Hair follicular keratinocyte (primary cell): ENCODE measurements around a stretch of chr9.

DNA sequence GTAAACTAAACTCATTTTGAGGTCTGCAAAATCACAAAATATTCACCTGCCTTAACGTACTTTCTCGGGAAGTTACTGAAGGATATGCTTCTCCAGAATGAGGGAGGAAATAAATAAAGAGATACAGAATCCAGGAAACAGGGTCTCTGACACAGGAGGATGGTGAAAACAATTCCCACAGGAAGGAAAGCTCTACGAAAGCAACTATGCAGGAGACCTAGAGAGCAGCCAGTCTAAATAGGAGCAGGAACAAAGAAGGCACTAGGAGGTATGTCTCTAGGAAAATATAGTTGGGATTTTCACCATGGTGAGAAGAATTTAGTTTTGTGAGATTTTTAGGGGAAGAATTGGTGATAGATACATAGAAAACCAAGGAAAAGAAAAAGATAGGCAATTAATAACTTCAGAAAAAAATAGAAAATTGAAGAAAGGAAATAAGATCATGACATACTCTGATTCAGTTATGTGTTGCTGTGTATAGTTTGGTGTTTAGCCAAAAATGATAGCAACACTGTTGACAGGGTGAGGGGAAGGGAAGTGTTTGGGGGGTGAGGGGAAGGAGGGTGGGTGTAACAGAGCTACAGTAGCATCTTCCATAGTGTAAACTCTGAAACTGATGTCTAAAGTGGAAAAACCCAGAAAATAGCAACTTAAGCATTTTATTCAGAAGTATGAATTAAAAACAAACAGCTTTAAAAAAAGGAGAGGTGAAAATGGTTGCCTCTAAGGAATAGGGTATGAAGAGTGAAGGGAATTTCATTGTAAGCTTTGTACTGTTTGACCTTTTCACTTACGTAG is 9.8 kb downstream of the GPR21 start:
- RAMPAGE, long total RNA, result no peak

DNA sequence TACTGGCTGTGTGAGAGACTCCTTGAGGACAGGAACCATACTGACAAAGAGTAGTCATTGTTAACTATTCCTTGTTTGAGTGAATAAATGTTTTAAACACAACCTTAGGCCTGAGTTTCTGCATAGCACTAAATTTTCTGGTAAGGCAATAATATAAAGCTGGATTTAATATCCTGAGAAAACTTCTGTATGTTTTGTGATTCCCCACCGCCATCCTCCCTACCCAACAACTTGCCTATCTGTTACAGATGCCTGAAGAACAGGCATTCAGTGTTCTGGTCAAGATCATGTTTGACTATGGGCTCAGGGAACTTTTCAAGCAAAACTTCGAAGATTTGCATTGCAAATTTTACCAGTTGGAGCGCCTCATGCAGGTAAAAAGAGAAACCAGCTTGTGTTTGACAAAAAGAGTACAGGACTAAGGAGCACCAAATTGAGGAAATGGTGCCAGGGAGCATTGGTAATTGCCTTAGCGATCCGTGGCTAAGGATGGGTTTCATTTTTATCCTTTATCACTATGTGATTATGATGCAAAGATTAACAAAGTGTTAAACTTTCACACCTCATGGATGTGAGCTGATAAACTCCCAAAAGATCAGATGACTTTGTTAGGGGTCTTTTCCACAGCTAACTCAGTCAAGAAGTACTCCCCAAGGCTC is 40.0 kb downstream of the GPR21 start:
- RAMPAGE, long total RNA, result no peak

DNA sequence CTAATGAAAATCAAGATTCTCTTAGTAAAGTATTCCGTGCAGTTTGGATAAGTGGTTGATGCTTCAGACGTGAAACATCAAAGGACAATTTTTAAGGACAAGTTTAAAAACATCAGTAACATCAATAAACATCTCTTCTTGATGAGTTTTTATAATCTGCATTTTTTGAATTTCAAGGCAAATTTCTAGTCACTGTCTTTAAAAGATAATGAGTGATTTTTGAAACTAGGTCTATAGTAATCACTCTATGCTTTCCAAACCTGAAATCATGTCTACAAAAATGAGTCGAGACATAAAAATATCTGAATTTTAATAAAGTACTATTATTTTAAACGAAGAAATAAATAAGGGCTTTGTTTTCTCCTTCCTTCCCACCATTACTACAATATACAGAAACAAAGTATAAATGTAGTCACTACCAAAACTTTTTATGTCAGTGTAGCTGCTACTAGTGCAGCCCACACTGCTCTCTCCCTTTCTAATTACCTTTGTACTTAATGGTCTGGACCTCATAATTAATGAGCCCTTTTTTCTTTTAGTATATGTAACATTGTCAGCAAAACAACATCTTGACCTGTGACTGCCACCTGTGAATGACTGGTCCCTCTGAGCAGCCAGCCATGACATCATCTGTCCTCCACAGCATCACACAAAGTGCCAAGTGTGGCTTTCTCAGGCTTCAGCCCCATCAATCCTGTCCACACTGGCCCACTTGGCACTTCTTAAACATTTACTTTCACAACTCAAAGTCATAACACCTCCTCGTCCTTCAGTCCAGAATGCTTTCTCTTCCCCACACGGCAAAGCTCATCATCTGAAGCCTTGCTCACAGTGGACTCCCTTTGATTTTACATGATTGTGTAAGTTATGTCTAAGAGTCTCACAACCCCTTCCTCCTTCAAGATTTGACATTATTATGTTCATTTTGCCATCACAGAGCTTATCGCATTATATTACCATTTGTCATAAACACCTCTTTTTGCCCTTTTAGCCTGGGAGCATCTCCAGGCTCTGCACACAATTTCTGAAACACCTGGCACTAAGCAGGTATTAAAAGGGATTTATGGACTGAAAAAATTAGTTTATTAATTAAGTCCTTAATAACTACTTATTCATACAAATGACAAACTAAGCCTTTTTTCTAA is 104.6 kb downstream of the GPR21 start:
- RAMPAGE, long total RNA, result no peak

- RAMPAGE, long total RNA, result no peak
Measured at GRCh38 chr9:123184017-123184340, 84.4 kb downstream of the STRBP start.

DNA sequence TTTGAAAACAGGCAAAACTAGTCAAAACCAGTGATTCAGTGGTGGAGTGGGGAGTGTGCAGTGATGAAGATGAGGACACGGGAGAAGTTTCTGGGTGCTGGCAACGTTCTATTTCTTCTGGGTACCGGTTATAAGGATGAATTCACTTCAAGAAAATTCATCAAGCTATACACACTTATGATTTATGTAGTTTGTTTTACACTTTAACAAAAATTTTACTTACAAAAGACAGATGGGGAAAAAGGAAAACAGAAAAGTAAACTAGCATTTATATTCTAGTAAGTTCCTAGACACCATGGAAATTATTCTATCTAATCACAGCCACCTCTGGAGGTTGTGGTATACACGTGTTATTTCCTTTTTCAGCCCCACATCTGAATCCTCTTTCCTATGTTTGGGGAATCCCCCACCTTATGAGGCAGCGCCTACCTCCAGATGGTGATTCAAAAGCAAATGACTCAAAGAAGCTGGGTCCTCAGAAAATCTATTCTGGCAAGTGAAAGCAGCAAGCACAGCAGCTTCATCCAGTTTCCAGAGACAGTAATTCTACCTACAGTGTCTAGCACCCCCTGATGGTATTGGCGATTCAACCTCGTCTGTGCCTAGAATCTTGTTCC is 43.2 kb downstream of the STRBP start:
- RAMPAGE, long total RNA, result no peak

- RAMPAGE, long total RNA, result no peak
Measured at GRCh38 chr9:123337867-123338555, 18.0 kb upstream of the CRB2 start.

DNA sequence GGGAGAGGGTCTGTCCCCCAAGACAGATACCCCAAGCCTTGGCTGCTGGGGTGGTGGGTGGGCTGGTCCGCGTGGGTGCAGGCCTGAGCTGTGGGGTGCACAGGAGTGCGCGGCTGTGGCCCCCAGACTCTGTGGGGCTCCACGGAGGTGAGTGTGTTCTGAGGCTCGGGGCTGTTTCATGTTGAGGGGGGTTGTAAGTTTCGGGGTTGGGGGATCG is 296 bp downstream of the CRB2 start:
- RAMPAGE, long total RNA, result no peak

- RAMPAGE, long total RNA, result no peak
Measured at GRCh38 chr9:123360145-123360724, 4.2 kb downstream of the CRB2 start.

- RAMPAGE, long total RNA, result no peak
Measured at GRCh38 chr9:123555206-123555875, 199.3 kb downstream of the CRB2 start.

- RAMPAGE, long total RNA, result no peak
Measured at GRCh38 chr9:123757449-123758426, 172.2 kb downstream of the DENND1A start.

GRCh38 chr9:124008007-124008958 is 3.3 kb upstream of the LHX2 start:
- RAMPAGE, long total RNA, result no peak

DNA sequence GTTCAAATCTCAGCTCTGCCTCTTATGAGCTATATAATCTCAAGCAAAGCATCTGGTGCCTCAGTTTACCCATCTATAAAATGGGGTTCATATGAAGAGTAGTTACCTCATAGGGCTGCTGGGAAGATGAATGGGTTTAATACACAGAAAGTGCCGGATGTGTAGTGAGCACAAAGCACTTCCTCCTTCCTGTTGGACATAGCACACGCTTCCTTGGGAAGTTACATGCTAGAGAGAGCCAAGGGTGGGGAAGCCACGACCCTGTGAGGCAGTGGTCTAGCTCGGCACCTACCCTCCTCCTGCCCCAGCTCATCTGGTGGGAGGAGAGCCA is 43.7 kb upstream of the NEK6 start:
- RAMPAGE, long total RNA, result no peak

DNA sequence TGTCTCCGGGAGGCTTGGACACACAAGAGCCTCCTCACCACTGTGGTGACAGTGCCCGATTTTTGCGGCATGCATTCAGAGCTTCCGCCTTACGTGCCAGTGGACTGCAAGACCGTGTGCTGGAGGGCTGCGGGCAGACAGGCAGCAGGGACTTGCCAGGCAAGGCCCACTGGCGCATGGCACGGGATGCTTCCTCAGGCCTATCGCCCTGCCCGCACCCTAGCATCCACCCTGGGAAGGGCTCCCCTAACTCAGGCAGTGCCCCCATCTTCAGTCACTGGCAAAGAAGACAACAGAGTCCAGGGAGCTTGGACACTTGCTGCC is 60.4 kb downstream of the PSMB7 start:
- RAMPAGE, long total RNA, result no peak

GRCh38 chr9:124477756-124478359 is 27.6 kb downstream of the ADGRD2 start:
- RAMPAGE, long total RNA, result no peak

GRCh38 chr9:124520490-124521510 is 13.6 kb upstream of the NR5A1 start:
- RAMPAGE, long total RNA, result no peak

DNA sequence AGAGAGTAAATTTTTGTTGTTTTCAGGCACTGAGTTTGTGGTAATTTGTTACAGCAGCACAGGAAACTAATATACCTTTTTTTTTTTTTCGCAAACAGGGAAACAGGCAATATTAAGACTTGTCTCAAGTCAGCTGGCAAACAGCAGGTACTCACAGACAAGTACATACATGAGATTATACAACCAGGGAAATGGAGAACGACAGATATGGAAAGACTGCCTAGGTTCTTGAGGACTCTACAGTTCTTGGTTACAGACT is 49.5 kb upstream of the NR5A1 start:
- RAMPAGE, long total RNA, result no peak

DNA sequence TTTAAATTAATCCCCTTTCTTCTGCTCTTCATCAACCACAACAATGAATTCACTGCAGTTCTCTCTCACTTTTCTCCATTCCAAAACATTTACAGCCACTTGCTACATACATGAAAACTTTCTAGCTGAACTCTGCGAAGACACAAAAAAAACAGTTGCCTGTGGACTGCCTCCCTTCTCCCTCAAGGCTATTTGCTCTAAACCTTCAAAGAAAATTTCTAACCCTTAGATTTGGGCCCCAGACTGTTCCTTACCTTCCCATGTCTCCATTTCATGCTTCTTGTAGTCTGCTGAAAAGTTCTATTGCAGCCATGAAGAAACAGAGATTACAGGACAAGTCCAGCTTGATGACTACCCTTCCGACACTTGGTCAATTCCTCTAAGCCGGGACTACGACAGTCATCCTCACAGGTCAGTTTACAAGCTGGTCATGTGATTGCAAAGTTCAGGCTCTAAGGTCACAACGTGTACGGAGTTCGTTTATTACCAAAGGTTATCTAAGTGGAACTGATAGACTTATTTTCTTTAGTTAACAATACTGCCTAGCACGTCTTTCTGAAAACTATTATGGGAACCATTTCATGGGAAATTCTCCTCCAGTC is 88.4 kb upstream of the NR5A1 start:
- RAMPAGE, long total RNA, result no peak

- RAMPAGE, long total RNA, result no peak
Measured at GRCh38 chr9:124711344-124712274, 59.5 kb downstream of the NR6A1 start.

DNA sequence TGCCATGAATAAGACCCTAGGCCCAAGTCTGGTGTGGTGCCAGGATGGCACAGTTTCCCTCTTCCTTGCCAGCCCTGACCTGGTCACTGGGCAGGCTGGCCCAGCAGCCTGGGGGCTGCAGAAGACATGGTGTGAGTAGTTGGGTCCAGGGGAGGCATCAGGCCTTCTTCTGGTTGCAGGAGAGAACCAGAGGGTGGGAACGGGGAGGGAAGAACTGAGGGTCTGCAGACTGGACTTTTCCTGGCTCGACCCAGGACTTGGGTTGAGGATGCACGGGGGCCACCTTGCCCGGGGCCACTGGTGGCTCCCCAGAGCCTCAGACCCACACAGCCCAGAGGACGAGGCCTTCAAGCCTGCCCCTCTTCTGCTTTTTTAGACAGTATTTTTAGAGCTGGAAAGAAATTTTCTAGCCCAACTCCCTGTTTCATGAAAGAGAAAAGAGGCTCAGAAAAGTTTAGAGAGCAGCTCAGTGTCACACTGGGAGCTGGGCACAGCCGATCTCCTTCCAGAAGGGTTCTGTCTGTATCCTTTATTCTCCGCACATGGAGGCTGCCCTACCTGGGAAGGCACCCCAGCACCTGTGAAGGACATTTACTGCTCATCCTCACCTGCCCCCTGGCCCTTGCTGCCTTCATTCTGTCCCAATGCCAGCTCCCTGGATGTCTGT is 34.6 kb downstream of the OLFML2A start:
- RAMPAGE, long total RNA, result no peak

DNA sequence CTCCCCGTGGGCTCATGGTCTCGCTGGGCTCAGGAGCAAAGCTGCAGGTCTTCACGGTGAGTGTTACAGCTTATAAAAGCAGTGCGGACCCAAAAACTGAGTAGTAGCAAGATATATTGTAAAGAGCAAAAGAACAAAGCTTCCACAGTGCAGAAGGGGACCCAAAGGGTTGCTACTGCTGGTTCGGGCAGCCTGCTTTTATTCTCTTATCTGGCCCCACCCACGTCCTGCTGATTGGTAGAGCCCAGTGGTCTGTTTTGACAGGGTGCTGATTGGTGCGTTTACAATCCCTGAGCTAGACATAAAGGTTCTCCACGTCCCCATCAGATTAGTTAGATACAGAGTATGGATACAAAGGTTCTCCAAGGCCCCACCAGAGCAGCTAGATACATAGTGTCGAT is 15.3 kb upstream of the WDR38 start:
- RAMPAGE, long total RNA, result no peak